Colonic mucosa (tissue), 1 donor: ENCODE measurements around the genes SCGB1C2, DOC2B and TIMM22.

GRCh38 chr17:137376-137752 is at the start of gene SCGB1C2:
TSS of gene SCGB1C2 (plus strand) at chr17:137569.
- PRO-cap = no peak

DNA sequence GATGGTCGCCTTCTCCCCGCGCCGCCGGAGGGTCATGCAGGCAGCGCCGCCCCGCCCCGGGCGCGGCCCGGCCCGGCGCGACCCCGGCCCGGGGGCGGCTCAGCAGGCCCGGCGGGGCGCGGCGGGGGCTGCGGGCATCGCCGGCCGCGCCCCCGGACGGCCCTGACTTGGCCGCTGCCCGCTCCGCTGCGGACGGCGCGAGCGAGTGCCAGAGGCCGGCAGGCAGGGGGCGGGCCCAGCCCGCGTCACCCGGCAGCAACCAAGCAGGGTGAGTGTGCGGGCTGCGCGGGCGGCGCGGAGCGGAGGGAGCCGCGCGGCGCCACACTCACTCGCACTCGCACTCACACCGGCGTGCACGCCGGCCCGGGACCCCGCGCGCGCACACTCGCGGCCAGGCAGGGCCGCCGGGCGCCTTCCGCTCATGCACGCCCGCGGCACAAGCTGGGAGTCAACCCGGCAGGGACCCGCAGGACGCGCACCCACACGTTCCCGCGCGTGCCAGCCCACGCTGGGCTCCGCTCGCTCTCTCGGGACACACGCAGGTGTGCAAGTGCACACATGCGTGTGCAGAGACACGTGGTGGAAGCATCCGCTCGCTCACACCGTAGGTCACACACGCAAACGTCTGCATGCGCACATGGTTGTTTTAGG is at the start of gene DOC2B:
DOC2B (minus strand) TSS at position 207 of the 651 bp plus-strand sequence.
- PRO-cap = bidirectional peak, plus-strand start at position 288 of the sequence, minus-strand start at position 169 of the sequence

- PRO-cap = no peak
Measured at GRCh38 chr17:185656-186202, 4.3 kb upstream of the DOC2B start.

DNA sequence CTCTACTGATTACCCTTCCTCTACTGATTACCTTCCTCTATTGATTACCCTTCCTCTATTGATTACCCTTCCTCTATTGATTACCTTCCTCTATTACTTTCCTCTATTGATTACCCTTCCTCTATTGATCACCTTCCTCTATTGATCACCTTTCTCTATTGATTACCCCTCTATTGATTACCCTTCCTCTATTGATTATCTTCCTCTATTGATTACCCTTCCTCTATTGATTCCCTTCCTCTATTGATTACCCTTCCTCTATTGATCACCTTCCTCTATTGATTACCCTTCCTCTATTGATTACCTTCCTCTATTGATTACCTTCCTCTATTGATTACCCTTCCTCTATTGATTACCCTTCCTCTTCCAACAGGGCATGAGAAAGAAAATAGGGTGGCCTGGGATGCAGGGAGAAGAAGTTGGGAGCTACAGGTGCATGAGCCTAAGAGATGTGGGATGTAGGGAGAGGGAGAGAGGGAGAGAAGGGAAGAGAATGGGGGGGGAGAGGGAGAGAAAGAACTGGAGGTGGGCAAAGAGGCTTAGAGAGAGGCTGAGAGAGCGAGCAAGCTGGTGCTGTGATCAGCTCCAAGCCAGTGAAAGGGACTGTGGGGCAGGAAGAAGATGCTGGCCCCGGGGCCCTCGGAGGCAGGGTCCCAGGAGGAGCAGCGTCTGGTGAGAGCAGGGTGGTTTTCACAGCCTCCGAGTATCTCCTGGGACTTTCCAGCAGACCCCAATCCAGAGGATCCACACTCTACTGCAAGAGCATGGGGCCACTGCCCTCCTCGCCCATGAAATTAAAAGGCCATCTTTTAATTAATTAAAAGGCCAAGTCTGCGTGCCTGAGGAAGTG is 62.7 kb upstream of the DOC2B start:
- PRO-cap = no peak

DNA sequence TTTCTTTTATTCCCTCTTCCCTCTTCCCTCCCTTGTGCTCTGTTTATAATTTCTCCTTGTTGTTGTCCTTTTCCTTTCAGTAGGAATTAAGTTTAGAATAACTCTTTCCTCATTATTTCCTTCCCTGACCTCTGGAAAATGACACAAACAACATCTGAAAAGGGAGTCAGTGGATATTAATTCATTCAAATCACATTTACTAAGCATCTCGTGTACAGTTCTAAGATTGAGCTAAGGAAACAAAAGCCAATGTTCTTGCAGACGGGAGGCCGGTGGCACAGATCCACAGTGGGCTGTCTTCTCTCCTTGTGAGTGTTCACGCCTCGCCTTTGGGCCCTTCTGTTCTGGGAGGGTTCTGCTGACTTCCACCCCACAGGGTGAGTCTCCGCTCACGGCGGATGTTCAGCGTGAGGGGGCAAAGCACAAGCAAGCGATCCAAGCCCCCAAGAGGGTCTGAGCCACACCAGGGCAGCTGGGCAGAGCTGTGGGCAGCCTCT is 84.1 kb upstream of the DOC2B start:
- PRO-cap = no peak

DNA sequence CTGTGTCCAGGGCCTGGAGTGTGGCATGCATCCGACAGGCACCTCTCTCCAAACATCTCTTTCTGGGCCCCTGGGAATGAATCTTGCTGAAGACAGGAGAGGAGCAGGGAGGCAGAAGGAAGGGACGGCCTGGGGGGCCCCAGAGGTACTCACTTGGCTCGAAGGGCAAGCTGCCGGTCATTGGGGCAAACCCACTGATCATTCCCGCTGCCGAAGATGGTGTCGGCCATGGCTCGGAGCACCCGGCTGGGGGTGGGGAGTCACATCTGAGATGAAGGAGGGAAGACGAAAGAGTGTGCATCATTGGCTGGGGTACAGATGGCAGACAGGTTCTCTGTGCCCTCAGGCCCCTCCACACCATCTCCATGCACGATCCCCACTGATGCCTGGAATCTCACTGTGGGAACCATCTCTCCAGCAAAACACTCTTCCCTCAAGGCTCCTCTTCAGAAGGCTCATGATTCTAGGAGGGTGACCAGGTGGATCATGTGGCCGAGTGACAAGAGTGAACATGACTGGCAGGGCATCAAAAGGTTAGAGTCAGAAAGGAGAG is 25.2 kb downstream of the RPH3AL start:
- PRO-cap = no peak

GRCh38 chr17:334810-335531 is 17.6 kb downstream of the RPH3AL start:
- PRO-cap = no peak

DNA sequence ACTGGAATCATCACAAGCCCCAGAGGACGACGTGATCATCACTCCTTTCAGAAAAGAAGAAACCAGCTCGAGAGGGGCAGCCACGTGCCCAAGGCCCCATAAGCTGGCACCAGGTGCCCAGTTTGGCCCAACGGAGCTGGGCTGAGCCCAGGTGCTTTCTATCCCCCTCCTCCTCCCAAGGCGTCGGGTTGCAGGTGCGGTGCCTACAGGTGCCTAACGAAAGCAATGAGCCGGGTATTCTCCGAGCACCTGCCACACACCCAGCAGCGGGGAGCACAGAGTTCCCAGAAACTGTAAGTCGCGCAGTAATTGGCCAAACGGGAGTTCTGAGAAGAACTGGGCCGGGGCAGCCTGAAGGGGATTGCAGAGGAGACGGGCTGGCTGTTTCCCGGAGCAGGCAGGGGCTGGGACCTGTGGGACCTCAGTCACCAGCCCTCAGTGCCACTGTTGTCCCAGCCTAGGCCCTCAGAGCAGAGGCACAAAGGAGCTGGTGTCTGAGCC is 13.0 kb downstream of the RPH3AL start:
- PRO-cap = no peak

- PRO-cap = bidirectional peak, plus-strand start at chr17:411374, minus-strand start at chr17:411263
Measured at GRCh38 chr17:410836-411516, 851 bp downstream of the C17orf97 start.

DNA sequence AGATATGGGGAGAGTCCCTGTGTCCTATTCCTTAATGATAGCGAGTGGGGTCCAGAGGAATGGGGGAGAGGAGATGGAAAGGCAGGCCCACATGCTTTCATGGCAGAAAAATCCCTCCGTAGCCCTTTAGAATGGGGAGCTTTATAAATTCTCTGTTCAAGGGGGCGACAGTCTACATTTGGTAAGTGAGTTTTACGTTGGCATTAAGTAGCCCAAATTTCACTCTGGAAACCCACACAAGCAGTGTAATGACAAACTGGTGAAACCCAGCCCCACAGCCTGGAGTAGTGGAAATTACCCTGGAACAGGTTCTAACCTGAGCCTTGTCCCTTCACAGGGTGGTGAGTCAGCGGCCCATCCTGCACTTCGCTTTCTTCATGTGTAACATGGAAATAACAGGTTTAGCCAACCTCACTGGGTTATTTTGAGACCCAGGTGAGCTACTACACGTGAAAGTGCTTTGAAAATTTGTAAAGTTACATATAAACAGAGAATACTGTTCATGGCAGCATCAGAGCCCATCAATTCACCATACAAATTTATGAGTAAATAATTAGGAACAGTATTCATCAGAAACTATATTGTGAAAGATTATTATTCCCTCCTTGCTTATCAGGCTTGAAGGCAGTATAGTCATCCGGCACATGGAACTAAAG is 3.5 kb upstream of the TLCD3A start:
- PRO-cap = no peak

DNA sequence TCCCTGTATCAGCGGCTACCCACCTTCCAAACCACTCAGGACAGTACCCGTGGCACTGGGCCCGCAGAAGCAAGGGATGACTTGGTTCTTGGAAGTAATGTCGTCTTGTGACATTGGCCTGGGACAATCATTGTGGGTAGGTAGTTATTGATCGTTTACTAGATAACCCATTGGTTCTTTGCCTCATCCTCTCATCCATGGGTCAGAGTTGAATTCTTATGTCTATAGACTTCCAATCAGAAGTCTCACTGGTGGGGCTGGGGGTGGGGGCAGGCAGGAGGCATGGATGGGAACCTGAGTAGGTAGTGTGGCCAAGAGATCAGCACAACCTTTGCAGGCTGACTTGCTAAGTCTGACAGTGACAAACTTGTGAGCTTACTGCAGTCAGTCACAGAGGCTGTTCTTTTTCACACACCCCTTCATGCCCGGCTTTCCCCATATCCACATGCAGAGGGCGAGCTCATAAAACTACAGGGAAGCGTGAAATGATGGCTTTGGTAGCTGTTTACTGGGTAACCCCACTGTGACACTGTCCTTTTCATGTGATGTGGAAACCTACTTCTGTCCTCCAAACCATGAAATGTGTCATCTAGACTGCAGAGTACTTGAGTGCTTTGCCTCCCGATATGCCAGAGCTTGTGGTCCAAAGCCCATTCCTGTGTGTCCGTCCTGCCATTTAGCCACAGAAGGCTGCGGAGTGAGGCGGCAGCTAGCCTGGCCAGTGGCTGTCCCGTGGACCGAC is 9.7 kb downstream of the TLCD3A start:
- PRO-cap = no peak

- PRO-cap = no peak
Measured at GRCh38 chr17:792135-792777, 10.1 kb downstream of the MRM3 start.

DNA sequence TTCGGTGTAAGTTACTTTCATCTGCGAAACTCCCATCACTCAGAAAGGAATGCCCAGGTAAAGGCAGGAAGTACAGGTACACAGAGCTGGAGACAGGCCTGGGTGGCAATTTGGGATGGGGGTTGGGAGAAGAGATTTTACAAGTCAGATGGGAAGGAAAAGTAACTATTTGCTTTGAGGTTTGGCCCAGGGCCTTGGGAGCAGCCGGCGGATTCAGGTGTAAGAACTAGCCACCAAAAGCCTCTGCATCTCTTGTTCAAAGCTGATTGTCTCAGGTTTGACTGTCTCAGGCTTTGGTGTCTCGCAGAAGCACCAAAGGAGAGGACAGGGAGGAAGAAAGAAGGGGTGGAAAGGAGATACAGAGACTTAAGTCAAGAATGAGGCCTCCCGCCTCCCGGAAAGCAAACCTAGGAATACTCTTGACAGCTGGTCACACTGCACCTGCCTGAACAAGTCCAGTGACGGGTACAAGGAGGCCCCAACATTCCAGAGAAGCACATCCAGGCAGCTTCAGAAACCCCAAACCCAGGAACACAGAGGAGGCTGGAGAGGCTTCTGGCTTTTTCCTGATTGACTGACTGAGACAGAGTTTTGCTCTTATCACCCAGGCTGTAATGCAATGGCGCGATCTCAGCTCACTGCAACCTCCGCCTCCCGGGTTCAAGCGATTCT is 54.6 kb downstream of the NXN start:
- PRO-cap = no peak

DNA sequence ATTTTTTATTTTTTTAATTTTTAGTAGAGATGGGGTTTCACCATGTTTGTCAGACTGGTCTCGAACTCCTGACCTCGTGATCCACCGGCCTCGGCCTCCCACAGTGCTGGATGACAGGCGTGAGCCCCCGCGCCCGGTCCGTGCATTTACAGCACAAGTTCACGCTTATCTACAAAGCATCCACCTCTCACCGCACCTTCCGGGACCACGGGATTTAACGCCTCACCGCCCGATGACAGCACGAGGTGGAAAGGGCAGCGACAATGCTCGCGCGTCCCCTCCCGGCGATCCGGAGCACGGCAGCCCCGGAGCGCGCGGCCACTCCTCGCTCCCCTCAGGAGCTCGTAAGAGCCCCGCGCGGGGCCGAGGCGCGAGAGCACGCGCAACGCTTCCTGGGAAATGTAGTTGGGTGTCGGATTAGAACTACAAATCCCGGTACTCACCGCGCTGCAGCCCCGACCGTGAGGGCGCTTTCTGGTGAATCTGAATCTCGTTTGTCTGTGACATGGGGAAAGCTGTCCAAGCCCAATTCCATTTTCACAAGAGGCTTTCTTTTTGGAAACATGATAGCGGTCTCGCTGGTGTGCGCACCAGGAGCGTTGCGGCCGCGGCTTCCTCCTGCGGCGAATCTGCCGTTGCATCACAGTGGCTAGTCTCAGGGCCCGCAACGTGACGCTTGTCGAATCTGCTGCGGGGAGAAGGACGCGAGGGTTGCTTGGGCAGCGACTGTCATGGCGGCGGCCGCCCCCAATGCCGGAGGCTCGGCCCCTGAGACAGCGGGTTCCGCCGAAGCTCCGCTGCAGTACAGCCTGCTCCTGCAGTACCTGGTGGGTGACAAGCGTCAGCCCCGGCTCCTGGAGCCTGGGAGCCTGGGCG is at the start of gene TIMM22:
TIMM22 (plus strand) TSS at position 718 of the 876 bp plus-strand sequence.
- PRO-cap = bidirectional peak, plus-strand start at position 429 of the sequence, minus-strand start at position 344 of the sequence; unidirectional peak, plus-strand start at position 708 of the sequence

DNA sequence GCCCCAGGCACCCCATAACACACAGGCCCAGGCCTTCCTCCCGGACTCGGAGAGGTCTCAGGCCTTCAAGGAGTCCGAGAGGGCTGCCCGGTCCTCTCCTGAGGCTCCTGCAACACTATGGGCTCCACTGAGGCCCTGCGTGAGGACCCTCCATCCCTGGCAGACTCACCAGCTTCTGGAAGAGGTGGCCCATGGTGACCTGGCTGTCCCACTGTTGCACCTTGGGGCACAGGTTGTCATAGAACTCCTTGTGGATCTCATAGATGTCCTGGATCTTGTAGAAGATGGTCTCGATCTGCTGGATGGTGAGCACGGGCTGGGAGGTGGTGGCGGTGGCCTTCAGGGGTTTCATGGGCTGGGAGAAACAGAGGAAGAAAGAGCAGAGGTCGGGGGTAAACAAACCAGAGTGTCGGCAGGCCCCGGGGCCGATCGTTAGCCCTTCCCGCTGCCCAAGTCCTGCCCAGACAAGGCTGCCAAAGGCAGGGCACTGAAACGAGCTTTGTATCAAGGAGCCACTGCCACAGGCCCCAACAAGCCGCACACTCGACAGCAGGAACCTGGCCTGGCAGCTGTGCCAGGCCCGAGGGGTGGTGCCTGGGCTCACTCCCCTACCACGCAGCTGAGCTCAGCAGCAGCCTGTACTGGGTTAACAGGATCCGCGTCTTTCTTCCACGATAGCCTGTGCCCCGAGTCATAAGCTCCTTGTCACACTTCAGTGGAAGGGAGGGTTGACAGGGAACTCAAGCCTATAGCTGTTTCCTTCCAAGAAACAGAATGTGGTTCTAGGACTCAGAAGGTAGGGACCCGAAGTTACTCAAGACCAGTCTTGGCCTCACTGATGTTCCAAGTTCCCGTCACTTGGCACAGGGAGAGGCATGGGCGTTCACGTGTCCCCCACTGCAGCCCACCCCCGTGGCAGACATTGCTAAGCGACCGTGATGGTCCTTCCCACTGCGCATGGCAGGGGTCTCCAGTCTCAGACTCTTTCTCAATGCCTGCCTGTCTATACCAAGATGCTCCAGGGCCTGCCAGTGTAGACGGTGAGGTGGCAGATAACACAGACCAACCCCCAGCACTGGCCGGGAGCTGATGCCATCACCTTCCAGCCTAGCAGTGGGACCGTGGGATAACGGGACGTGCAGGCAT is 87.9 kb downstream of the ABR start:
- PRO-cap = no peak

- PRO-cap = no peak
Measured at GRCh38 chr17:1173604-1174036, 6.2 kb downstream of the ABR start.

DNA sequence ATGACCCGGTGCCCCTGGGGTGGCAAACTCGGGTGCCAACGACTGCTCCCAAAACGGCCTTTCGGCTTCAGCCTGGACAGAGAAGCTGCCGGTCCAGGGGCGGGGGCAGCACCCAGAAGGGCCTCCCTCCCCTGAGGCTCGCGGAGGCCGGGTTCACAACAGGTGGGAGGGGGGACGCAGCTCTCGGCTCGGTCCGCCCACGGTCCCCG is 684 bp downstream of the ABR start:
- PRO-cap = no peak

GRCh38 chr17:1180938-1181281 is 1.1 kb upstream of the ABR start:
- PRO-cap = no peak

DNA sequence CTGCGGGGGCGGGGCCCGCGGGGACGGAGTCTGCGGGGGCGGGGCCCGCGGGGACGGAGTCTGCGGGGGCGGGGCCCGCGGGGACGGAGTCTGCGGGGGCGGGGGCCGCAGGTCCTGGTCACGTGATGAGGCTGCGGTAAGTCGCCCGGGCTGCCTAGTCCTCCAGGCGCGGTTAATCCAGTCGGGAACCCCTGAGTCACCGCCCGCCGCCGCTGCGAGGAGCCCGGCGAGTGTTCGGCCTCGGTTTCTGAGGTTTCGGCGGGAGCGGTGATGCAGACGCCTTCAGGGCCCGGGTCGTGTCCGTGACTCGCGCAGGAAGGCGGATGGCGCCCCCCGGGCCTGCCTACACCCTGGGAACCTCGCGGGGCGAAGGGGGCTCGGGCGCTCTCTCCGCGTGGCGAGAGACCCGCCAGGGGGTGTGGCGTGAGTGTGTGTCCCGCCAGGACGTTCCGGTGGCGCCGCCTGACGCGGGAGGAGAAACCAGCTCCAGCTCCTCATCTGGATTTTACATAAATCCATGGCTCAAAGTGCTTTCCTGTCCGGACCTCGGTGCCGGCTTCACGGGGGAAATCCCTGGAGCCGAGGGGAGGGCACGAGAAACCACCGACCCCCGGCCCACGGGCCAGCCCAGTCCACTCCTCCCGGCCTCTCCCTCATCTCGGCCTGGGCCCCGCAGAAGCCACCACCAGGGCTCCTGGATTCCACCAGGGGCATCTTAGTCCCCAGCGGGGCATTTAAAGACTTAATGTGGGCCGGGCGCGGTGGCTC is 23.8 kb upstream of the ABR start:
- PRO-cap = bidirectional peak, plus-strand start at position 165 of the sequence, minus-strand start outside the sequence

- PRO-cap = bidirectional peak, plus-strand start at chr17:1253923, minus-strand start at chr17:1253844
Measured at GRCh38 chr17:1253642-1254112, 16.6 kb upstream of the BHLHA9 start.